Measurements from ENCODE around the gene LYZL4.

DNA sequence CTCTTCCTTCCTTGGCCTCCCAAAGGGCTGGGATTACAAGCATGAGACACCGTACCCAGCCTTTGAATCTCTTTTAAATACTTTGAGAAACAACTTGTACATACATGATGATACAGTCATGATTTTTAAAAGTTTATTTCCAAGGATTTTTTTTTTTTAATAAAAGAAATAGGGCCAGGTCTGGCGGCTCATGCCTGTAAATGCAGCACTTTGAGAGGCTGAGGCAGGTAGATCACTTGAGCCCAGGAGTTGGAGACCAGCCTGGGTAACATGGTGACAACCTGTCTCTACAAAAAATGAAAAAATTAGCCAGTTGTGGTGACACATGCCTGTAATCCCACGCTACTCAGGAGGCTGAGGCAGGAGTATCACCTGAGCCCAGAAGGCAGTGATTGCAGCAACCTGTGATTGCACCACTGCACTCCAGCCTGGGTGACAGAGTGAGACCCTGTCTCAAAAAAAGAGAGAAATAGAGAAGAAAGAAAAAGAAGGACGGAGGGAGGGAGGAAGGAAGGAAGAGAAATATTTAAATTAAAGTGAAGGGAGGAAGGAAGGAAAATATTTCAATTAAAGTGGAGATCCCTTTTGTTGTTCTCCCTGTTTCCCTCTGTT is 17.6 kb downstream of the ZNF621 start:
- RRBS: no CpG with 5 or more reads among the region's 4 CpGs

- RRBS: no CpG with 5 or more reads among the region's 5 CpGs
Measured at GRCh38 chr3:41101985-41102555, 97.2 kb upstream of the CTNNB1 start.

DNA sequence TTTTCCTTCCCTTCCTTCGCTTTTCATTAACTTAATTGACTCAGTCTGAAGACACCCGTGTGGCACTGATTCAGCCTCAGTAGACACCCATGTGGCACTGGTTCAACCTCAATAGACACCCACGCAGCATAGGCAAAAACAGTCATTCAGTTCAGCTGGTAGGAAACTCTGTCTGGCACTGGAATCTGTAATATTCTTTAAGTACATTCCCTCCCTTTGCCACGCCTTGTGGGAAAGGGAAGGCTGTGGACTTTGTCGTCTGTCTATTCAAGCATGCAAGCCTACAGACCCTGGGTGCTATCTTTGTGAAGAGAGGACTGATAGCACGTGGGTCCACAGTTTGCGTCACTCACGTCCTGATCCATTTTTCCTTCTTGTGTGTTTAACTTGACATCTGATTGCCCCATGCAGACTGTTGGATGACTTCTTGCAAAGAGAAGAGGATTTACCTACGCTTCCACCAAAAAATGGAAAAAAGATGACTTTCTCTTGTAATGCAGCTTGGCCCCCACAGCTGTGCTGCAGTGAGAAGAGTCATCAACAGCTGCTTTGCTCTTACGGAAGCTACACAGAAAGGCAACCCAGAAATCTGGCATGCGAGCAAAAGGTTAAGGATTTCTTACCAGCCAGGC is 278.2 kb downstream of the ULK4 start:
- RRBS: no CpG with 5 or more reads among the region's 11 CpGs

- RRBS: 1% methylated on average over 56 of the region's 123 CpGs
Measured at GRCh38 chr3:42013308-42014157, 51.6 kb upstream of the ULK4 start.

DNA sequence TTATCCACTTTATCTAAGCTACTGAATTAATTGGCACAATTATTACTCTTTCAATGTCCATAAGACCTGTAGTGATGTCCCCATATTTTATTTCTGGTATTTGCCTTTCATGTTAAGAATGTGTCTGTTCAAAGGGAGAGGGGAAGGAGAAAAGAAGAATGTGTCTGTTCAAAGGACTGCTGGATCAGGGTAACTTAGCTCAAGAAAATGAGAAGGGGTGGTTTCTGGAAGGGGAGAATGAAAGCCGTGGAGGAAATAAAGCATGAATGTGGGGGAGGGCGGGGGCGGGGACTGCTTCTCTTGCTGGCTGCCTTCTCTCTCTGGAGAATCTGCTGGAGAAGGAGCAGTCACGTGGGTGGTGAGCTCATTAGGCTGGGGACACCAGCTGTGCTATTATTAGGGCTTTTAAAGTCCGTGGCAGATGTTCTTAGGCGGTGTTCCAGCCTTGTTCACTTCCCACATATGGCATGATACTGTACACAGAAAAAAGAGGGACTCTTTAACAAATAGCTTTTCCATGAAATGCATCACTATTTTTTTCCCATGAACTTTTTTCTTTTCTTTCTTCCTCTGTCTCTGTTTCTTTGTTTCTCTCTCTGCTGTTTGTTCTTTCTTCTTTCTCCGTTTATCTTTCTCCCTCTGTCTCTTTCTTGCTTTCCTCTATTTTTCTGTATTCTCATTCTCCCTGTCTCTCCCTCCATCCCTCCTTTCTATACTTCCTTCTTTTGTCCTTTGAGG is 63.7 kb upstream of the ULK4 start:
- RRBS: no CpG with 5 or more reads among the region's 7 CpGs

- RRBS: no CpG with 5 or more reads among the region's 4 CpGs
Measured at GRCh38 chr3:42036403-42036783, 54.8 kb upstream of the TRAK1 start.

- RRBS: no CpG with 5 or more reads among the region's 19 CpGs
Measured at GRCh38 chr3:42128882-42130056, 38.1 kb downstream of the TRAK1 start.

DNA sequence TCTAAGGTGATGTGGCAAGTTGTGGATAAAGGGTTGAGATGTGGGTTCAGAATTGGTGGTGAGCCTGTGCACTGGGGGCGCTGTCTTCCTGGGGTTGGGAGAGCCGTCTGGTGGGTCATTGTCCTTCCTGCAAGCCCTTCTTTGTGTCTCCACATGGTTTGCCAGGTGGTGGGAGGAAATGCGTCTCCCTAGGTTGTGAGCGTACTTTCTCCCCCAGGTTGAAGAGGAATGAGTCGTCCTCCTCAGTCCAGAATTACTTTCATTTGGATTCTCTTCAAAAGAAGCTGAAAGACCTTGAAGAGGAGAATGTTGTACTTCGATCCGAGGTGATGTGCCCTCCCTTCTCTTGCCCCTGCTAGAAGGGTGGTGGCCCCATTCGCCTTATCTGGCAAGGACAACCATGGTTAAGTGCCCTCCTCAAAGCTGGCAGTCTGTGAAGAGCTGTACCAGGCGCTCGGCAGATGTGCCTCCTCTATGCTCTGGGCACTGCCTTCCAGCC is 77.1 kb downstream of the CCK start:
- RRBS: no CpG with 5 or more reads among the region's 10 CpGs

DNA sequence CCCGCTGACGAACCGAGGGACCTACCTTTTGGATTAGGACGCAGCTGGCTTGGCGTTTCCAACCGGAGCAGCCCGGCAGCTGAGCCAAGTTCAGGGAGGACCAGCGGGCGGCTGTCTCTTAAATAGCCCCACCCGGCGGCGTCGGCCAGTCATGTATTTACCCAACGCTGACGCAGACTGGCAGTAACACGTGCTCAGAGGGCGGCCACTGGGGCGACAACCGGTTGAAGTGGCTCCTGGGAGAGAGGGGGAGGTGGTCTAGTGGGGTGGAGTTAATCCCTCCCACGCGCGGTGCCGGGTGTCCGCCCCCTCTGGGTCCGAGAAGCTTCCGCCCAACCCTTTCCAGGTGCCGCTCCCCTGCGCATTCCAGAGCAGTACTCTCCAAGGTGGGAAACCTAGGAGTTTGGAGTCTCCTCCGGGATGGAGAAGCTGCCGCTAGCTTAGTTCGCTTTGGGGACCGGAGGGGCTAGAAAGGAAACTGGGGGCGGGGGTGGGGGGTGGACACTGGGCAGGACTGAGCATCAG is 1.3 kb downstream of the CCK start:
- RRBS: 6% methylated on average over 21 of the region's 33 CpGs

DNA sequence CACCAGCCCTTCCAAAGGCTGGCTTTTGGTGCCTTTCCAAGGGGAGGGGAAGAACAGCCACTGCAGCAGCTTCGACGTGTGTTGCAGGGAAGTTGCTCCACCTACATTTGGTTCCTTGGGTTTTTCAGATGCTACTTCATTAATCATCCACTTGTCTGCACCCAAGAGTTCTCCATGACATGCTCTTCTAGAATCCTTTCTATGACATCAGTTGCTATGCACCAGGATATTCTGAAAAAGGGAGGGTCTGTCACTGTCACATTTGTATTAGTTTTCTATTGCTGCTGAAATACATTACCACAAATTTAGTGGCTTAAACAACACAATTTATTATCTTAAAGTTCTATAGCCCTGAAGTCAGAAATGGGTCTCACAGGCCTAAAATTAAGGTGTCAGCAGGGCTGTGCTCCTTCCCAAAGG is at the start of gene LYZL4:
LYZL4 (minus strand) TSS at position 189 of the 420 bp plus-strand sequence.
- RRBS: no CpG with 5 or more reads among the region's 2 CpGs

DNA sequence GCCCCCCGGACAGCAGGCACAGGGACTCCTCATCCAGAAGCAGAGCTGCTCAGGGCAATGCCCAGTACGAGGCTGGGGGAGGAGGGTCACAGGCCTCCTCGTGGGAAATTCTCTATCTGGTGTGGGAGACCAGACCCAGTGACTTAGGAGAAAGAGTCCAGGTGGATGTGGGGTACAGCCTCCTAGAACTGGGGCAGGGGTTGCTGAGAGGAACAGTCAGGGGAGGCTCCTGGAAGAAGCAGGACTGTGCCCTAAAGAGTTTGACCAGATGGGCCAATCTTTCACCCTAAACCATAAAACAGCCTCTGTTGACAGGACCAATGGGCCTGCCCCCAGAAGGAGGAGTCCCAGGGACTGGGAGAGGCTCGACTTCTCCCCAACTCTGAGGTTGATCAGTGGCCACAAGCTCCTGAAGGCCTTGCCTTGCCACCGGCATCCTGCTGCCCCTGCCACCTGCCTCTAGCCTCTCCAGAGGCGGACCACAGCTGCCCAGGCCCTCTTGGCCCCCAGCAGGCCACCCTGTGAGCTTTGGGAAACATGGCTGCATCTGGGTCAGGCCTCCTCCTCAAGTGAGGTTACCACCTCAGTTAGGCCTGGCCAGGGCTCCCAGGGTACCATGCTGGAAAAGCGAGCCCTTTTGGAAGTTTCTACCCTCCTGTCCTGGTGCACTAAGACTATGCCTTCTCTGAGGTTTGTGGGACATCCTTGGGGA is 2.7 kb downstream of the VIPR1 start:
- RRBS: no CpG with 5 or more reads among the region's 7 CpGs

GRCh38 chr3:42591365-42591679 is 662 bp downstream of the SS18L2 start:
- RRBS: 2% methylated on average over 4 of the region's 17 CpGs

- RRBS: no CpG with 5 or more reads among the region's 6 CpGs
Measured at GRCh38 chr3:42591680-42592157, 1.1 kb downstream of the SS18L2 start.

DNA sequence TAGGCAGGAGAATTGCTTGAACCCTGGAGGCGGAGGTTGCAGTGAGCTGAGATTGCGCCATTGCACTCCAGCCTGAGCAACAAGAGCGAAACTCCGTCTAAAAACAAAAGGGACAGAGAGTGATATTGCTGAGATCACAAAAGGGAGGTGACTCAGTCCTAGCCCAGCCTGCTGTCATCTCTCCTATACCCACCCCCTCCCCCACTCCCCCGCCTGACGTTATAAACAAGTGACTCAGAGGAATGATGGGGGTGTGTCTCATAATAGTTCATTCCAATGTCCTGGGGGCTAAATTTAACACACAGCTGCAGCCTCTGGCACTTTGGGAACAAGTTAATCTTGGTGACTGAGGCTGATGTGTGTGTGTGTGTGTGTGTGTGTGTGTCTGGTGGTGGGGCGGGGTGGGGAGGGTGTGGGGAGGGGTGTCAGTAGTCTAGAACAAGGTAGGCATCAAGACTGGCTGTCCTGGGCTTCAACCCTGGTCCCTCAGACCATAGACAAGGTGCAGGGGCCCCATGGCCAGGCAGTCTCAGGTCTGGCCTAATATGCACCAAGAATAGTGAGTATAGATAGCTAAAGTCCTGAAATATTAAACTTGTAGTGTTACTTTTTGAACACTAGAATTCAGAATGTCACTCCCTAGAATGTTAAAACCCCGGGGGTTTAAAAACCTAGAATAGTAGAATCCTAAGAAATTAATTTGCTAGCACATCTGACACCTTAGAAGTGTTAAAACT is 1.2 kb upstream of the KLHL40 start:
- RRBS: no CpG with 5 or more reads among the region's 8 CpGs

GRCh38 chr3:42700250-42700648 is 2.3 kb downstream of the HHATL start:
- RRBS: no CpG with 5 or more reads among the region's 3 CpGs

- RRBS: no CpG with 5 or more reads among the region's 10 CpGs
Measured at GRCh38 chr3:42701399-42701829, 1.2 kb downstream of the HHATL start.

DNA sequence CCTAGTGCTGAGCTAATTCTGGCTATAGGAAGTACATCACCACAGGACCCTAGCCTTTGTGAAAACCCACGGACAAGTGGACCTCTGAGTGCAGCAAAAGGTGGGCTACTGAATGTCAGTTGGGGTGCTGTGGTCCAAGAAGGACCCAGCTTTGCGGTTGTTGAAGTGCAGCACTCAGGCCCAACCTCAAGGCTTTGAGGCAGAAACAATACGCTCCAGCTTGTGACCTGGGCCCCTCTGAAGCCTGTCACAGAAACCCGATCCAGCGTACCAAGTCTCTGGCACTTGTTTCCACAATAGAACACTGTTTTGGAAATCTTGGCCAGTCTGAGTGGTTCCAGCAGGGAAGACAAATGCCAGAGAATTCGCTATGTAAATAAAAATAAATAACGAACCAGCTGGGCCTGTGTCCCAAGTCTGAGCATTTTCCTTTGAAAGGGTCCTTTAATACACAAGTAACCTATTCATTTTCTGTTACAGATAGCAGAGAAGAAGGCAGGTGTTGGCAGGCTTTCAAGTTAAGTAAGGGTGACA is 26.6 kb downstream of the CCDC13 start:
- RRBS: no CpG with 5 or more reads among the region's 7 CpGs

DNA sequence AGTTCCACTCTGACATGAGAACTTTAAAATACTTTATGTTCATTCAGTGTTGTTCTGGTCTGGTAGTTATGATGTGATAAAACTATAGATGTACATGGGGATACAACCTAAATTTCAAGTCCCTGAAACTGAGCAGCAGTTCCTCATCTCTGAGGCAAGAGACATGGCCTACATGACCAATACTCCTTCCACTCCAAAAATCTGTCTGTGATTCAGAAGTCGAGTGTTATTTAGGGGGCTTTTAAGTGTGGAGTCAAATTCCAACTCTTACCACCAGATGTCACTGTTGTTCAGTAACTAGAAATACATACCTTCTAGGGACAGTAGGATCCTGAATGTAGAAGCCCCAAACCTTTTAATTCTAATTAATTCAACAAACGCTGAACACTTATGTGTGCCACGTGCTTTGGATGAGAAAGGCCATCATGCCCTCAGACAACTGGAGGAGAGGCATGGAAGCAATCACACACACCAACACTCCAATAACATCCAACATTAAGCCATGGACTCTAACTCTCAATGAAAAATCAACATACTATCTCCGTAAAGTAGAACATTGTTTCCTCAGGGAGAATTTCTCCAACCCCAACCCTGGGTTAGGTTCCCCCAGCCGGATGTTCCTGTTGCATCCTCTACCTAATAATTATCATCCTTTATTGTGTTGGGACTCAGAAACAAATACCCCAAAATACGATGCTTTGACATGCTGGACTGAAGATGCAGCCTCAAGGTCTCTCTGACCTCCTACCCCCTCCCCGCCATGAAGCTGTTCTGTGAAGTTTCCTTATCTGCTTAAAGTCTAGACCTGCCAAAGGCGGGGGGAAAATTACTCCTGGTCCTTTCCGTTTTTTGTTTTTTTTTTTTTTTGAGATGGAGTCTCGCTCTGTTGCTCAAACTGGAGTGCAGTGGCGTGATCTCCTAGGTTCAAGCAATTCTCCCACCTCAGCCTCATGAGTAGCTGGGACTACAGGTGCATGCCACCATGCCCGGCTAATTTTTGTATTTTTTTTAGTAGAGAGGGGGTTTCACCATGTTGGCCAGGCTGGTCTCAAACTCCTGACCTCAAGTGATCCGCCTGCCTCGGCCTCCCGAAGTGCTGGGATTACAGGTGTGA is 8.0 kb upstream of the CCDC13 start:
- RRBS: no CpG with 5 or more reads among the region's 15 CpGs

DNA sequence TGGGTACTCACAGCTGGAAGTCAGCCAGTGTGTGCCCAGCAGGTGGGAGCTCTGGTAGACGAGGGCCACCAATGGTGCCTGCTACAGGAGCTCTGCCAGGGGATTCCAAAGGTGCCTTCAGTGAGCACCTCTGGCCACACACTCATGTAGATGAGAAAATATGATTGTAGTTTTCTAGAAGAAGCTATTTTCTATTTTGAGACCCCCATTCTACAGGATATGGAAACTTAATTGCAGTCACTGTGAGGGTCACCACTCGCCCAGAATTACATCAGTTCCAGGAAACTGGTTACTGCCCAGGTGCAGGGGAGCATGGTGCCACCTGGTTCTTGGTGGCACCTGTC is 31.1 kb downstream of the CYP8B1 start:
- RRBS: no CpG with 5 or more reads among the region's 2 CpGs